Metastatic Liver Carcinoma in the Lung (tissue), 2 donors: ENCODE measurements around the gene FYB1.

GRCh38 chr5:36970811-36971118 lies 94.2 kb downstream of the NIPBL start:
- PRO-cap, 2 experiments = no peak in any of the 2 experiments

GRCh38 chr5:37015958-37016336 lies 139.4 kb downstream of the NIPBL start:
- PRO-cap, 2 experiments = no peak in any of the 2 experiments

GRCh38 chr5:37063481-37063959 lies 185.7 kb downstream of the CPLANE1 start:
- PRO-cap, 2 experiments = no peak in any of the 2 experiments

- PRO-cap, 2 experiments = no peak in any of the 2 experiments
These were observed 64.5 kb downstream of the CPLANE1 start for GRCh38 chr5:37184599-37185228.

GRCh38 chr5:37833802-37834368 lies 6.0 kb downstream of the GDNF start:
- PRO-cap, 2 experiments = no peak in any of the 2 experiments

DNA sequence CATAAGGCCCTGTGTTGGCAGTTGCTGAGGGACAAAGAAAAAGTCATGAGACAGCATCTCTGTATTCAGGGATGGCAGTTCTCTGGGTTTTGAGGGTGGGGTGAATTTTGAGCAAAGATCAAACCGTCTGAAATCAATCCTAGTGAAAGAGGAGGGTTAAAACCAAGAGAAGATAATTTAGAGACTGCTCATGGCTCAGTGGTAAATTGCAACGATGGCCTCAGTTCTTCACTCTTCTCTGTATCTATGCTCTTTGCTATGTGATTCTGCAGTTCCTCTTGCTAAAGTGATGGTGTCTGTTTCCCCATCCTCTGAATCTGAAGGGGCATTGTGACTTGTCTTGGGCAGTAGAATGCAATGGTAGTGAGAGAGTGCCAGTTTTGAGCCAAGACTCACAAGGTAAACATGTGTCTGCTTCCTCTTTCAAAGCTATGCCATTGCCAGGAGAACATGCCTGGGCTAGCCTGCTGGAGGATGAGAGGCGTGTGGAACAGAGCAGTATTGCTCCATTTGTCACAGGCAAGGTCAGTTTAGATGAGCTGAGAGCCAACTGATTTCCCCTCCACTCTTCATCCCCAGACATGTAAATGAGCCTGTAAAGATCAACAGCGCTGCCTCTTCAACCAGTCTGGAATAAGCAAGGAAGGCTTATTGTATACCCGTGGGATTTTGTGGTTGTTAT lies 7.9 kb upstream of the GDNF start:
- PRO-cap, 2 experiments = peak in 1 of 2 experiments; most common plus-strand start position 516 of the sequence (in 1); most common minus-strand start position 354 of the sequence (in 1)

DNA sequence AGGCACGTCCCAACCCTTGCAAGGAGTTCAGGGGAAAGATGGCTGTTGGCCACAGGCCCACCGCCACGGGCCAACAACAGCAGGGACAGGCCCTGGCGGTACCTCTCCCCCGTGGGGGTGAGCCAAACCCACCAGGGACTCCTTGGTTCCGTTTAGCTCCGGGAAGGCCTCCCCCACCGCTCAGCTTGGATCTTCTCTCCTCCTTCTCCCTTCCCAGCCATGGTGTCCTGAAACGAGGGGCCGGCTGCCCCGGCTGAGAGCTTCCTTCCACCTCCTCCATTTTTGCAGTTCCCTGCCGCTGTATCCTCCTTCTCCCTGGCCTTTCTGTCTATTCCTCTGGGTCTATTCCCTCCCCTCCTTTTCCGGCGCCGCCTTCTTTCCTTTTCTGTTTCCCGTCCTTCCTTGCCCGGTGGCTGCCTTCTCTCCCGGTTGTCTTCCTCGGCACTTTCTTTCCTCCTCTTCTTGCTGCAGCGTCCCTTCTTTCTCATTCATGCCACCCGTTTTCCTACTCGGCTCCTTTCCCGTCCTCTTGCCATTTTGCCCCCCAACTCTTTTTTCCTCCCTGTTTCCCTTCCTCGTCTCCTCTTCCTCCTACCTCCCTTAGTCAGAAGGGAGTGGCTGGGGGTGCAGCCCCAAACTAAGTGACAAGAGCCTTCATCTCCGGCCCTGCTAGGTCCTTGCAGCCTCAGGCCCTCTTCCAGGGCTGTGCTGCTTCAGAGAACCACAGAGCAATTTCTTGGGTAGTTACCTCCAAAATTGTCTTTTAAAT lies 110.3 kb downstream of the LIFR start:
- PRO-cap, 2 experiments = no peak in any of the 2 experiments

DNA sequence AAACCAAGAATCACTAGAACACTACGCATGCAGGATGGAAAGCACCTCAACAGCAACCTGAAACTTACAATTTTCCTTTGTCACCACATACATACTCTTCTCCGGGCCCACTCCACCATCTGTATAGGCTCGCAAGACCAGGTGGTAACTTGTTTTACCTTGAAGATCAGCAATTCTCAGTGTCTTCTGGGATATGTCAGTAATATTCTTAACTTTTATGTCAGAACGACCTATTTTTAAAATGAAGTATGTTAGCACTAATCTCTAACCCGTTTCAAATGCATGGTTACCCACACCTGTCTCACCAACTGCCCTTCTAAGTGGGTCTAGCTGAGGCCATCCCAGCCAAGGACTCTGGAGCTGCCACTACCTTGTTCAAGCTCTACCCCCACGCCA lies 70.7 kb downstream of the LIFR start:
- PRO-cap, 2 experiments = no peak in any of the 2 experiments

GRCh38 chr5:38807361-38807673 lies 38.5 kb upstream of the OSMR start:
- PRO-cap, 2 experiments = no peak in any of the 2 experiments

- PRO-cap, 2 experiments = no peak in any of the 2 experiments
These were observed 36.1 kb upstream of the OSMR start for GRCh38 chr5:38809808-38810109.

- PRO-cap, 2 experiments = no peak in any of the 2 experiments
These were observed 20.3 kb upstream of the OSMR start for GRCh38 chr5:38825533-38825839.

- PRO-cap, 2 experiments = no peak in any of the 2 experiments
These were observed 13.8 kb upstream of the OSMR start for GRCh38 chr5:38831976-38832440.

DNA sequence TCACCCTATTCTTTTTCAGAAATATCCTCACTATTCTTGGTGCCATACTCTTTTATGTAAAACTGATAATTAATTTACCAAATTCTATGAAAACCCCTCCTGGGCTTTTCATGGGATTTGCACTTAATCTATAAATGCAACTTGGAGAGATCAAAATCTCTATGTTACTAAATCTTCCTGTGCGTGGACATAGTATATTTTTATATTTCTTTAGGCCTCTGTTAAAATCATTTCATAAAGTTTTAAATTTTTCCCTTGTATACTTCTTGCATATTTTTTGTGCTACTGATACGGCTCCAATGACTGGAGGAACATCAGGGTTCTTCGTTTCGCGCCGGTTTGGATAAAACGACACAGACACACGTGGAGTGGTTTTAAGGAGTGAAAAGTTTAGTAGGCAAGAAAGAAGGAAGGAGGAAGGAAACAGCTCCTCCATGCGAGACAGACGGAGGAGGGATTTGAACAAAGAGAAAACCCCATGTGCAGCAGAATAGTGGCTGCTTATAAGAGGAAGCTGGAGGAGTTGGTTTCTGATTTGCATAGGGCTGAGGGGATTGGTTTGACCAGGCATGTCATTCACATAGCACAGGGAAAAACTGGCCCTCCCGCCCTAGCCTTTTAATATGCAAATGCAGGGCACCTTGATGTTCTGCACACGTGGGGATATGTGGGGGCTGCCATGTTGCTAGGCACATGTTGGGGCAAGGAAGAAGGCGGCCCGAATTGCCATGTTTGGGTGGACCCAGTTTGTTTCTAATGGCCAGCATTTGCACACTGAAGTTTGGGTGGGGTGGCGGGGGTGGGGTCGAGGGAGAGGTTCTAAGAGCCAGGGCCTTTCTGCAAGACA lies 42.0 kb downstream of the OSMR start:
- PRO-cap, 2 experiments = no peak in any of the 2 experiments

- PRO-cap, 2 experiments = no peak in any of the 2 experiments
These were observed 79.7 kb downstream of the OSMR start for GRCh38 chr5:38925394-38925929.

GRCh38 chr5:38988262-38988930 lies 85.8 kb downstream of the RICTOR start:
- PRO-cap, 2 experiments = no peak in any of the 2 experiments

DNA sequence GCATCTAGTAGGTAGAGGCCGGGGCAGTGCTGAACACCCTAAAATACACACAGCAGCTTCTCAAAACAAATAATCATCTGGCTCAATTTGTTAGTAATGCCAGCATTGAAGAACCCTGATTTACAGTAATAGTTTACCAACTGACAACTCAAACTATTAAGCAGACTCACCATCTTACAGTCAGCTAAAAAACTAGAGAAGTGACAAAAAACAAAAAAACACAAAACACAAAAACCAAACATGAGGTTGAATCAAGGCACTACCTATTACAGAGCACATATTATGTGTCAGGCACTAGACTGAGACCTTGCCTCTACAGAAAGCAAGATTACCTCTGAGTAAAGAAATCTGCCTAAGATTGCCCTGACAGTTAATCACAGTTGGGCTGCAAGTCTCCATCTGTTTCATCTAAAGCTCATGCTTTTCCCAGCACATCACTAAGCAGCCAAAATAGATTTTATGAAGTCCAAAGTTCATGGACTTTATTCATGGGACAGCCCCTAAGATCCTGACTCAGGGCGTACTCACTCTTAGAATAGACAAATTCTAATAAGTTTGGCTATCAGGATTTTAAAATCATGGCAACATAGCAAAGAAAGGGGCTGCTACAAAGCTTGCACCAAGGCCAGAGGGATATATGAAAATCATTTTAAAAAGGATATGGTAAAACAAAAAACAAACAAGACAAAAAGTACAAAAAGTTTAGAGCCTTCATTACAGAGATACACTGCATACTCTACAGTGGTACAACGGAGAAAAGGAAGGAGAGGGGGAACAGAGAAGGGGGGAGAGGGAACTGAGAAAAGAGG lies 58.4 kb downstream of the RICTOR start:
- PRO-cap, 2 experiments = peak in 1 of 2 experiments; most common minus-strand start position 410 of the sequence (in 1)

- PRO-cap, 2 experiments = no peak in any of the 2 experiments
These were observed 40.5 kb downstream of the FYB1 start for GRCh38 chr5:39178747-39179475.

DNA sequence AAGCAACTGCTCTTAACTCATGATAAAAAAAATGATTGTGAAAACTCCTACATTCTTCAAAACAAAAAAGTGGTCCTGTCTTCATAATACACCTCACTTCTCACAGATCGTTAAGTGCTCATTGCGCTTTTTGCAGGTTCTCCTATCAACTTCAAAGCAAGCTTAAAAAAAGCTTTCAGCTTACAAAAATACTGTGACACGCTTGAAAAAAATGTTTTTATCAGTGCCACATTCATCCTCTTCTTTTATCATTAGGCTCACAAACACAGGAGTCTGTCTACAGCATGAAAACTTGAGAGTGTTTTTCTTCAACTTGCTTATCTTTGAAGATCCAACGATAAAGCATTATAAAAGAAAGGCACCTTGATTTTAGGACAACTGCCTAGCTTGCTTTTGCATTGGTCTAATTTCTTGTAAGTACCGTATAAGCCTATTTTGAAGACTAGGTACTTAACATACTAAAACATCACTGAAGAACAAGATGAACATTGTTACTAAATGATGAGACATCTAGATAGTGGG lies 32.3 kb downstream of the FYB1 start:
- PRO-cap, 2 experiments = no peak in any of the 2 experiments

DNA sequence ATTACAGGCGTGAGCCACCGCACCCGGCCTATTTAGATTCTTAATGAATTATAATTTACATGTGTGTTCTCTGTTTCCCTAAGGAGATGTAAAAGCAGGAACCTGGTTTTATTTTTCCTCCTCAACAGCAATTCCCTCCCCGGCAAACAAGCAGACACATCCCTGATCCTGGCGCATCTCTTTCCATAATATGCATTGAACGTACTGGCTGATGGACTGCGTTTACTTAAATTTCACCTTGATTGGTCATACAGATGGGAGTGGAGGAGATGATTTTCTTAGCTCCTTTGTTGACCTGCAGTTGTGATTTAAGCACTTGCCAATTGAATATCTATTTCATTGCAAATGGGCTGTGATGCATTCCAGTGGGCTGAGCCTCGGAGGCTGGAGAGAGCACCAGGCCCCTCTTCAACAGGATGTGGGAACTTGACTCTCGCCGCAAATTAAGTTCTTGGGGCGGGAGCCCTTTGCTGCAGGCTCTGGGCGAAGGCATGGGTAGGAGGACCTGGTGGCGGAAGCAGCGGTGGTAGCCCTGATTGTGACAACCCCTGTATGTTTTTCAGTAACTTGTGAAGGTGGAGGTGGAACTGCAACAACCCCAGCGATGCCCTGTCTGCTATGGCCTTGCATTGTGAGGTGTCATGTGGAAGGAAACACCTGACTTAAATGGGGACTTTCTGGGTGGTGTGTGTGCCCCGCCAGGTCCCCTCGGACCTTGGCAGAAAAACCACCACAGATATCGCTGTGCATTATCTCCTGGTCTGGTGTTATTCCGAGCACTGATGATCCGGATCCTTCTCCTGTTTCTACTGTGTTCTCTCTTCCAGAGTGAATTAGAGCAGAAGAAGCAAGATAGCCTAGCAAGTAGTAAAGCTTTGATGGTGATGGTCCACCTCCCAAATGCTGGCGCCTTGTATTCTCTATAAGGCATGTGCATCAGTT lies 9.5 kb downstream of the FYB1 start:
- PRO-cap, 2 experiments = peak in 2 of 2 experiments; most common plus-strand start position 562 of the sequence (in 1); most common minus-strand start position 418 of the sequence (in 1)

- PRO-cap, 2 experiments = peak in 2 of 2 experiments; most common minus-strand start chr5:39219561 (in 1)
These were observed at the start of gene FYB1 for GRCh38 chr5:39219406-39219806. Gene FYB1, minus strand, starts transcription at chr5:39219563.